K562 (cell line): ENCODE measurements around a stretch of chr15.

- RAMPAGE, long total RNA, result no peak
- RRBS, result no CpG with 5 or more reads among the region's 6 CpGs
PRO-cap:
- standard, result no peak
- CoPRO, capped RNA only, 2 experiments, result no peak in any of the 2 experiments
- CoPRO, capped and uncapped RNA, 2 experiments, result no peak in any of the 2 experiments
- CoPRO, uncapped RNA only, 2 experiments, result no peak in any of the 2 experiments
CAGE:
- cytosol, long polyA plus RNA, result no peak
- long polyA plus RNA, result no peak
- nucleolus, long total RNA, result no peak
- nucleus, long polyA plus RNA, result no peak
These were observed 1.4 kb upstream of the UNC13C start for GRCh38 chr15:53976773-53977217.

- RAMPAGE, long total RNA, result no peak
- RRBS, result no CpG with 5 or more reads among the region's 4 CpGs
PRO-cap:
- standard, result no peak
- CoPRO, capped RNA only, 2 experiments, result no peak in any of the 2 experiments
- CoPRO, capped and uncapped RNA, 2 experiments, result no peak in any of the 2 experiments
- CoPRO, uncapped RNA only, 2 experiments, result no peak in any of the 2 experiments
CAGE:
- cytosol, long polyA plus RNA, result no peak
- long polyA plus RNA, result no peak
- nucleolus, long total RNA, result no peak
- nucleus, long polyA plus RNA, result no peak
These were observed 299.6 kb downstream of the UNC13C start for GRCh38 chr15:54277722-54278292.

GRCh38 chr15:55267230-55268124 lies 22.1 kb downstream of the RAB27A start:
- RAMPAGE, long total RNA, result no peak
- RRBS, result no CpG with 5 or more reads among the region's 12 CpGs
PRO-cap:
- standard, result no peak
- CoPRO, capped RNA only, 2 experiments, result no peak in any of the 2 experiments
- CoPRO, capped and uncapped RNA, 2 experiments, result no peak in any of the 2 experiments
- CoPRO, uncapped RNA only, 2 experiments, result no peak in any of the 2 experiments
CAGE:
- cytosol, long polyA plus RNA, result no peak
- long polyA plus RNA, result no peak
- nucleolus, long total RNA, result no peak
- nucleus, long polyA plus RNA, result no peak

- RAMPAGE, long total RNA, result no peak
- RRBS, result no CpG with 5 or more reads among the region's 9 CpGs
PRO-cap:
- standard, result no peak
- CoPRO, capped RNA only, 2 experiments, result no peak in any of the 2 experiments
- CoPRO, capped and uncapped RNA, 2 experiments, result no peak in any of the 2 experiments
- CoPRO, uncapped RNA only, 2 experiments, result peak in 1 of 2 experiments; most common minus-strand start chr15:55270486 (in 1)
CAGE:
- cytosol, long polyA plus RNA, result no peak
- long polyA plus RNA, result no peak
- nucleolus, long total RNA, result no peak
- nucleus, long polyA plus RNA, result no peak
These were observed 19.5 kb downstream of the RAB27A start for GRCh38 chr15:55270063-55270652.

DNA sequence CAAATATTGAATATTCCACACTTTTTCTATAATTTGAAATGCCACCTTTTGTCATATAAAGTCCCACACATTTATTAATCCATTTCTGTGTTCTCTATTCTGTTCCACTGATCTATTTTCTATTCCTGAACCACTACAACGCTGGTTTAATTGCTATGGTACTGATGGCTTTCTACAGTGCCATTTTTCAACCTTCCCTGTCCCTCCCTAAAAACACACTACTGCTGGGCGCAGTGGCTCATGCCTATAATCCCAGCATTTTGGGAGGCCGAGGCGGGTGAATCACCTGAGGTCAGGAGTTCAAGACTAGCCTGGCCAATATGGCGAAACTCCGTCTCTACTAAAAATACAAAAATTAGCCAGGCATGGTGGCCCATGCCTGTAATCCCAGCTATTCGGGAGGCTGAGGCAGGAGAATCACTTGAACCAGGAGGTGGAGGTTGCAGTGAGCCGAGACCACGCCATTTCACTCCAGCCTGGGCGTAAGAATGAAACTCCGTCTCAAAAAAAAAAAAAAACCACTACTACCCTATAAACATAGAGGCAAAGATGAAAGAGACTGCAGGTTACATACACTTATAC lies 6.9 kb downstream of the CCPG1 start:
- RAMPAGE, long total RNA, result no peak
- RRBS, result no CpG with 5 or more reads among the region's 11 CpGs
PRO-cap:
- standard, result unidirectional peak, minus-strand start at position 220 of the sequence
- CoPRO, capped RNA only, 2 experiments, result peak in 2 of 2 experiments; most common plus-strand start position 218 of the sequence (in 1); most common minus-strand start position 220 of the sequence (in 2)
- CoPRO, capped and uncapped RNA, 2 experiments, result peak in 2 of 2 experiments; most common plus-strand start position 472 of the sequence (in 1); most common minus-strand start position 220 of the sequence (in 2)
- CoPRO, uncapped RNA only, 2 experiments, result no peak in any of the 2 experiments
CAGE:
- cytosol, long polyA plus RNA, result no peak
- long polyA plus RNA, result no peak
- nucleolus, long total RNA, result no peak
- nucleus, long polyA plus RNA, result no peak

DNA sequence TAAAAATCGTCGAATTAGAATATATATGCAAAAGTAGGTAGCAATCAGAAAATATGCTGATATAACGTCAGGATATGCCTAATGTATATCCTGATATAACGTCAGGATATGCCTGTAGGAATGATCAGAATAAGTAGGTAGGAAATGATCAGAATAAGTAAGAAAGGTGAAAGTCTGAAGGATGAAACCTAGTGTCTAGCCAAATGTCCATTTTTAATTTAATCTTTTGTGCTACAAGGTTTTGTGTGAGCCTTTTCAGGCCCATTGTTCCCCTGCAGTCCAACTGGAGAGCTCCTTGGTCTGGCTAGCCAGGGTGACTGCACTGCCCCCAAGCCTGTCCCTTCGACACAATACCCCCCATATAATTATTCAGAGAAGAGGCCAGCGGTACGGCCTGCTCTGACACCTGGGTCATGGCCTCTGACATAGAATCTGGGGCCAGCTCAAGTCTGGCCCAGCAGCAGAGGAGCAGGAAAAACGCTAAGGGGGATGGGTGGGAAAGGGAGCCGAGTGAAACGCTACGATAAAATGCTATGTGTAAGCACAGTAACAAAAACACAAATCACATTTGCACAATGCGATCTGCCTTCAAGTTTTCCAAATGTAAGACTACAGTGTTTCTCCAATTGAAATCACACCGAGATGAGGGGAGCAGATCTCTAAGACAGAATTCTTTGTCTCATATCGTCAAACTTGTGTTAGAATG lies 64.2 kb upstream of the PYGO1 start:
- RAMPAGE, long total RNA, result no peak
- RRBS, result no CpG with 5 or more reads among the region's 14 CpGs
PRO-cap:
- standard, result no peak
- CoPRO, capped RNA only, 2 experiments, result no peak in any of the 2 experiments
- CoPRO, capped and uncapped RNA, 2 experiments, result no peak in any of the 2 experiments
- CoPRO, uncapped RNA only, 2 experiments, result no peak in any of the 2 experiments
CAGE:
- cytosol, long polyA plus RNA, result no peak
- long polyA plus RNA, result no peak
- nucleolus, long total RNA, result no peak
- nucleus, long polyA plus RNA, result no peak

GRCh38 chr15:55741305-55742015 lies 1.5 kb downstream of the PRTG start:
- RAMPAGE, long total RNA, result no peak
- RRBS, result no CpG with 5 or more reads among the region's 22 CpGs
PRO-cap:
- standard, result no peak
- CoPRO, capped RNA only, 2 experiments, result no peak in any of the 2 experiments
- CoPRO, capped and uncapped RNA, 2 experiments, result no peak in any of the 2 experiments
- CoPRO, uncapped RNA only, 2 experiments, result no peak in any of the 2 experiments
CAGE:
- cytosol, long polyA plus RNA, result no peak
- long polyA plus RNA, result no peak
- nucleolus, long total RNA, result no peak
- nucleus, long polyA plus RNA, result no peak

DNA sequence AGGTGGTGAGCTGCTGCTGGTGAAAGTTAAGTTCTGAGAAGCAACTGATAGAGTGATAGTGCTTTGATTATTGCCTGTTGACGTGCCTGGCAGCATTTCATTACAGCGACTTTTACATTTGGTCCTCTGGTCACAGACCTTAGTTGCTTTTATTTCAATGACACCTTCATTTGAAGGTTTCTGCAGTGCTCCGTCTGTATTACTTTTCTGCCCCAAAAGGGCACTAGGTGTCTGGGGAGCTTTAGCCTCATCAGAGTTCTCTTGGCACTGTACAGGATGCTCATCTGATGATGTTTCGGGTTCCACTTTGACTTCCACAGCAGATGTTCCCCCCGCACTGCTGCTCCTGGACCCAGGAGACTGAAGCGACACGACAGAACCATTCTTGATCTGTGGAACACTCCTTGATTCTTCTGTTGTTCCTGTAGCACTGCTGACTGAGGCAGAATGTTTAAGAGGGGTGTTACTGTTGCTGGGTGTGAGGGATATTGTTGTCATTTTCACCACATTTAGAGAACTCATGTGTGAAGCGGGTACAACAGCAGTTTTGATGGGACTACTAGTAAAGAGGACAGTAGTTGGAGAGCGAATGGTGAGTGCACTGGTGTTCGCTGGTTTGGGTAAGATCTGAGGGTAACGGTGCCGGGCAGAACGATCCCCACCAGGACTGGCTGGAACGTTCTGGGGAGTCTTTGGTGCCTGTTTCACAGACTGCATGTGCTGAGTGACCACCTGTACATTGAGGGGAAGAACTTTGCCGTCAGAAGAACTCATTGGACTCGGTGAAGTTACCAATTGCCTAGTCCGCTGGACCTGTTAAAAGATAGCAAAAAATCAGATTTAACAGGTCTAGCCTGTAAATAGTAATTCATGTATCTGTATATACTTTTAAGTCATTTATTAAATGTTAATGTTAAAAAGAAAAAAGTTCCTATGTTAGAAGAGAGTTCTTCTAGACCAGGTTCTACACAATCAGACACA lies 102.7 kb upstream of the NEDD4 start:
- RAMPAGE, long total RNA, result no peak
- RRBS, result no CpG with 5 or more reads among the region's 17 CpGs
PRO-cap:
- standard, result no peak
- CoPRO, capped RNA only, 2 experiments, result no peak in any of the 2 experiments
- CoPRO, capped and uncapped RNA, 2 experiments, result no peak in any of the 2 experiments
- CoPRO, uncapped RNA only, 2 experiments, result peak in 1 of 2 experiments; most common minus-strand start position 487 of the sequence (in 1)
CAGE:
- cytosol, long polyA plus RNA, result no peak
- long polyA plus RNA, result no peak
- nucleolus, long total RNA, result no peak
- nucleus, long polyA plus RNA, result no peak

- RAMPAGE, long total RNA, result no peak
- RRBS, result 4% methylated on average over 33 of the region's 80 CpGs
PRO-cap:
- standard, result bidirectional peak, plus-strand start at chr15:56887343, minus-strand start at chr15:56887109; bidirectional peak, plus-strand start at chr15:56887610, minus-strand start at chr15:56887569
- CoPRO, capped RNA only, 2 experiments, result peak in 2 of 2 experiments; most common plus-strand start chr15:56887339 (in 2); most common minus-strand start chr15:56887109 (in 2)
- CoPRO, capped and uncapped RNA, 2 experiments, result peak in 2 of 2 experiments; most common plus-strand start chr15:56887343 (in 2); most common minus-strand start chr15:56887109 (in 2)
- CoPRO, uncapped RNA only, 2 experiments, result peak in 2 of 2 experiments; most common plus-strand start chr15:56887245 (in 1); most common minus-strand start chr15:56887109 (in 1)
CAGE:
- cytosol, long polyA plus RNA, result no peak
- long polyA plus RNA, result no peak
- nucleolus, long total RNA, result no peak
- nucleus, long polyA plus RNA, result no peak
These were observed 31.2 kb upstream of the TCF12 start for GRCh38 chr15:56886866-56887999.

GRCh38 chr15:56917969-56918226 lies 546 bp upstream of the TCF12 start:
- RAMPAGE, long total RNA, result no peak
- RRBS, result no CpG with 5 or more reads among the region's 20 CpGs
PRO-cap:
- standard, result bidirectional peak, plus-strand start at chr15:56918123, minus-strand start at chr15:56918148
- CoPRO, capped RNA only, 2 experiments, result no peak in any of the 2 experiments
- CoPRO, capped and uncapped RNA, 2 experiments, result no peak in any of the 2 experiments
- CoPRO, uncapped RNA only, 2 experiments, result no peak in any of the 2 experiments
CAGE:
- cytosol, long polyA plus RNA, result no peak
- long polyA plus RNA, result no peak
- nucleolus, long total RNA, result no peak
- nucleus, long polyA plus RNA, result no peak

DNA sequence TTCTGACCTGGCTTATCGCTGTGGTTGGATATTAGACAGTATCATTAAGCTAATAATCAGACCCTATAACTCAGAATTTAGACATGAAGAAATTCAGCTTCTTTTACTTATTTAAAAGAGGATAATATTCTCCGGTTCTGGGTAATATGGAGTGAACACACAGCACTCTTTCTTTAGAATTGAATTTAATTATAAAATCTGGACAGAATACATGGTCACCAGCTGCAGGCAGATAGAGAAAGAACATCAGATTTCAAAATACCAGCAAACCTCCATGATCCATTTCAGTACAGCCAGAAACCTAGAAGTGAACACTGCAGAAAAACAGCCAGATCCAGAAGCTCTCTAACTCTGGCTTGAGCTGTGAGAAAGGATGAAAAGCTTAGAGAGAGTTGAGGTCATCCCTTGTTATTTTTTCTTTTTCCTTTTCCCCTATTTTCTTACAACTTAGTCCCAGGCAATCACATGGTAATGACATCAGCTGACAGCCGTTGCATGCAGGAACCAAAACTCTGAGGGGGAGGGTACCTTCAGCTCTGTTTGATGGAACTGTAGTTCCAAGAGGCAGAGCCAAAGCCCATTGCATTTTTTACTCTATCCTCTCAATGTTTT lies 113.1 kb downstream of the TCF12 start:
- RAMPAGE, long total RNA, result no peak
- RRBS, result no CpG with 5 or more reads among the region's 3 CpGs
PRO-cap:
- standard, result no peak
- CoPRO, capped RNA only, 2 experiments, result no peak in any of the 2 experiments
- CoPRO, capped and uncapped RNA, 2 experiments, result no peak in any of the 2 experiments
- CoPRO, uncapped RNA only, 2 experiments, result no peak in any of the 2 experiments
CAGE:
- cytosol, long polyA plus RNA, result no peak
- long polyA plus RNA, result no peak
- nucleolus, long total RNA, result no peak
- nucleus, long polyA plus RNA, result no peak

DNA sequence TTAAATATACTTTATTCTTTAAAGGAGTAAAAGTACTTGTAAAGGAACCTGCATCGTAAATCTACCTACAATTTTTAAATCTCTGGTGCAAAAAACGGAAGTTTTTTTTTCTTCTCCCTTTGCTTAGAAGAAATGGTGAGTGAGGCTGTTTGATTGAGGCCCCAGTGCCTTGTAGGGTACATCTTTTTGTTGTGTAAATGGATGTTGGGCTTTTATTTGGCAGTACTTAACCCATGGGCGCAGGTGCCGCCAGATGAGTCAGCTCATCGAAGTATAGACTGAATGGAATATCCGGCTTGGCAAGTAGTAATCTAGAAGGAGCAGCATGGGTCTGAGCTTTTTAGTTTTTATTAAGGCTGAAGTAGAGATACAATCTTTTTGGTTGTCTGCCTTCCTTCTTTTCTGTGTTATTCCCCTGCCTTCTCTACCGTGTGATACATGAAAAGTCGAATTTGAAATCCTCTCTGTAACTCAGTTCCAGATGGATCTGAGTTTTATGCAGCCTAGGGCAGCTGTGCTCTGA lies 177.7 kb upstream of the CGNL1 start:
- RAMPAGE, long total RNA, result no peak
- RRBS, result no CpG with 5 or more reads among the region's 8 CpGs
PRO-cap:
- standard, result no peak
- CoPRO, capped RNA only, 2 experiments, result no peak in any of the 2 experiments
- CoPRO, capped and uncapped RNA, 2 experiments, result no peak in any of the 2 experiments
- CoPRO, uncapped RNA only, 2 experiments, result no peak in any of the 2 experiments
CAGE:
- cytosol, long polyA plus RNA, result no peak
- long polyA plus RNA, result no peak
- nucleolus, long total RNA, result no peak
- nucleus, long polyA plus RNA, result no peak

- RAMPAGE, long total RNA, result no peak
- RRBS, result no CpG with 5 or more reads among the region's 4 CpGs
PRO-cap:
- standard, result no peak
- CoPRO, capped RNA only, 2 experiments, result no peak in any of the 2 experiments
- CoPRO, capped and uncapped RNA, 2 experiments, result no peak in any of the 2 experiments
- CoPRO, uncapped RNA only, 2 experiments, result no peak in any of the 2 experiments
CAGE:
- cytosol, long polyA plus RNA, result no peak
- long polyA plus RNA, result no peak
- nucleolus, long total RNA, result no peak
- nucleus, long polyA plus RNA, result no peak
These were observed 4.5 kb downstream of the CGNL1 start for GRCh38 chr15:57380746-57381322.

DNA sequence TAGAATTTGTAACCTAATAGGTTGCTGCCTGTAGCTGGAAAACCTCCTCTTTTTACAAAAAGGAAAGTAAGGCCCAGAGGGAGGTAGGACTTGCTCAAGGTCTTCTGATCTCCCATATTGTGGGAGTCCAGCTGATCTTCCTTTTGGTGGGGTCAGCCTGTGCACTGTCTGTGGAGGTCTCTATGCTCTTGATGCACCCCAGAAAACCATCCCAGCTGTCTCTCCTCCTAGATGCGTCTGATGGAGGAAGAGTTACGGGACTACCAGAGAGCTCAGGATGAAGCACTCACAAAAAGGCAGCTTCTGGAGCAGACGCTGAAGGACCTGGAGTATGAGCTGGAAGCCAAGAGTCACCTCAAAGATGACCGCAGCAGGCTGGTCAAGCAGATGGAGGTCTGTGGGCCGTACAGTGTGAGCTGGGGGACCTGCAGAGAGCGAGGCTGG lies 63.3 kb upstream of the MYZAP start:
- RAMPAGE, long total RNA, result no peak
- RRBS, result no CpG with 5 or more reads among the region's 6 CpGs
PRO-cap:
- standard, result no peak
- CoPRO, capped RNA only, 2 experiments, result no peak in any of the 2 experiments
- CoPRO, capped and uncapped RNA, 2 experiments, result no peak in any of the 2 experiments
- CoPRO, uncapped RNA only, 2 experiments, result no peak in any of the 2 experiments
CAGE:
- cytosol, long polyA plus RNA, result no peak
- long polyA plus RNA, result no peak
- nucleolus, long total RNA, result no peak
- nucleus, long polyA plus RNA, result no peak

DNA sequence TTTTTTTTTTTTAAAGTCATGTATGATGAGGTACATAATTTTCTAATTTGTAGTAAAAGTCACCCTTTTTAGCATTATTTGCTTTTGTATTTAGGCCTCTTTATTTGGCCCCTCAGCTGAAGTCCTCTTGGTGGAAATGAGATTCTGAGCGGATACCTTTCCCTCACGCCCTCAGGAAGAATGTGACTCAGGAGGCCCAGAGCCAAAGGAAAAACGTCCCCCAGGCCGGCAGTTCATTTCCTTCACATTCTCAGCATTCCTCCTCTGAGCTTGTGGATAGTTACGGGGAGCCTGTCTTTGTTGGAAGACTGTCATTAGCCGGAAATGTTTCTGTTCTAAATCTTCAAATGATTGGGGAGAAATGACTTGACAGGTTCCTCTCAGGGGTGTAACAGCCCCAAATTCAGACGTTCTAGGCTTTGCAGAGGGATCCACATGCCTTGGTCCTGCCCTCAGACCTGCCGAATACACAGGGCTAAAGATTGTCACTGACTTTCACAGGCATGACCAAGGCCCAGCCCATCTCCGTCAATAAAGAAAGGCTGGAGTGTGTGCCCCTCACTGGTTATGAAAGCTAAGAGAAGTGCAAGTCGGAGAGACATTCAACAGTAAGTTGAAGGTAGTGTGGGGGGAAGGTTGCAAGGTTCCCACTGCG lies 39.9 kb upstream of the MYZAP start:
- RAMPAGE, long total RNA, result no peak
- RRBS, result 8% methylated on average over 2 of the region's 11 CpGs
PRO-cap:
- standard, result no peak
- CoPRO, capped RNA only, 2 experiments, result no peak in any of the 2 experiments
- CoPRO, capped and uncapped RNA, 2 experiments, result no peak in any of the 2 experiments
- CoPRO, uncapped RNA only, 2 experiments, result no peak in any of the 2 experiments
CAGE:
- cytosol, long polyA plus RNA, result no peak
- long polyA plus RNA, result no peak
- nucleolus, long total RNA, result no peak
- nucleus, long polyA plus RNA, result no peak

GRCh38 chr15:57679677-57680465 lies 26.6 kb upstream of the POLR2M start:
- RAMPAGE, long total RNA, result no peak
- RRBS, result no CpG with 5 or more reads among the region's 6 CpGs
PRO-cap:
- standard, result no peak
- CoPRO, capped RNA only, 2 experiments, result no peak in any of the 2 experiments
- CoPRO, capped and uncapped RNA, 2 experiments, result no peak in any of the 2 experiments
- CoPRO, uncapped RNA only, 2 experiments, result no peak in any of the 2 experiments
CAGE:
- cytosol, long polyA plus RNA, result no peak
- long polyA plus RNA, result no peak
- nucleolus, long total RNA, result no peak
- nucleus, long polyA plus RNA, result no peak

DNA sequence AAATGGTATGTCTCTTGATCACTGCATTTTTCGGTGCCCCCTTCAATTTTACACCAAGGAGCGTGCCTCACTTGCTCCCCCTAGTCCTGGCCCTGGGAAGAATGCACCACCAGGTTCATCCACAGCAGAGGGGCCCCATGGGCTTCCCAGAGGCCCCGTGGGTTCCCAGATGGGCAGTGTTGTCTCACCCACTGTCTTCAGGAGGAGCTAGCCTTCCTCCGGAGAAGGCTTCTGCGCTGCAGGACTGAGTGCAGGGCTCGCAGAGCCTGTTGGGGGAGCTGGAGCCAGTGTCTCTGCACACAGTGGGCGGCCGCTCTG lies 45.9 kb downstream of the POLR2M start:
- RAMPAGE, long total RNA, result no peak
- RRBS, result no CpG with 5 or more reads among the region's 8 CpGs
PRO-cap:
- standard, result no peak
- CoPRO, capped RNA only, 2 experiments, result no peak in any of the 2 experiments
- CoPRO, capped and uncapped RNA, 2 experiments, result no peak in any of the 2 experiments
- CoPRO, uncapped RNA only, 2 experiments, result no peak in any of the 2 experiments
CAGE:
- cytosol, long polyA plus RNA, result no peak
- long polyA plus RNA, result no peak
- nucleolus, long total RNA, result no peak
- nucleus, long polyA plus RNA, result no peak

DNA sequence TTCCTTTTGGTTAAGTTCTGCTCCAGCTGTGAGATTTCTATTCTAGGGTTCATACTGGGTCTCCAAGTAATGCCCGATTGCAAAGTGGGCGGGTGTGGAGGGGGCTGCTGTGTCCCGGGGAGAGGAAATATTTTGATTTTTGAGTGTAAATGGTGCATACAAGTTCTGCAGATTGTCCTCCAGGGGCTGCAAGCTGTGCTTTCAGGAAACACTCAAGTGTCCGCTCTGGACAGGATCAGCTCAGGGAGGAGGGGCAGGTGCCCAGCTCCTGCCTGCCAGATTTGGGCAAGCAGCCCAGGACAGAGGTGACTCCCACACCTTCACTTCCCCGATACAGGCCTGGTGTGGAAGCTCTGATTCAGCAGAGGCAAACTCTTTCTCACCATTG lies 142.8 kb downstream of the ALDH1A2 start:
- RAMPAGE, long total RNA, result no peak
- RRBS, result no CpG with 5 or more reads among the region's 5 CpGs
PRO-cap:
- standard, result no peak
- CoPRO, capped RNA only, 2 experiments, result no peak in any of the 2 experiments
- CoPRO, capped and uncapped RNA, 2 experiments, result no peak in any of the 2 experiments
- CoPRO, uncapped RNA only, 2 experiments, result no peak in any of the 2 experiments
CAGE:
- cytosol, long polyA plus RNA, result no peak
- long polyA plus RNA, result no peak
- nucleolus, long total RNA, result no peak
- nucleus, long polyA plus RNA, result no peak